ENCODE measurements around the gene ANKRD45.

DNA sequence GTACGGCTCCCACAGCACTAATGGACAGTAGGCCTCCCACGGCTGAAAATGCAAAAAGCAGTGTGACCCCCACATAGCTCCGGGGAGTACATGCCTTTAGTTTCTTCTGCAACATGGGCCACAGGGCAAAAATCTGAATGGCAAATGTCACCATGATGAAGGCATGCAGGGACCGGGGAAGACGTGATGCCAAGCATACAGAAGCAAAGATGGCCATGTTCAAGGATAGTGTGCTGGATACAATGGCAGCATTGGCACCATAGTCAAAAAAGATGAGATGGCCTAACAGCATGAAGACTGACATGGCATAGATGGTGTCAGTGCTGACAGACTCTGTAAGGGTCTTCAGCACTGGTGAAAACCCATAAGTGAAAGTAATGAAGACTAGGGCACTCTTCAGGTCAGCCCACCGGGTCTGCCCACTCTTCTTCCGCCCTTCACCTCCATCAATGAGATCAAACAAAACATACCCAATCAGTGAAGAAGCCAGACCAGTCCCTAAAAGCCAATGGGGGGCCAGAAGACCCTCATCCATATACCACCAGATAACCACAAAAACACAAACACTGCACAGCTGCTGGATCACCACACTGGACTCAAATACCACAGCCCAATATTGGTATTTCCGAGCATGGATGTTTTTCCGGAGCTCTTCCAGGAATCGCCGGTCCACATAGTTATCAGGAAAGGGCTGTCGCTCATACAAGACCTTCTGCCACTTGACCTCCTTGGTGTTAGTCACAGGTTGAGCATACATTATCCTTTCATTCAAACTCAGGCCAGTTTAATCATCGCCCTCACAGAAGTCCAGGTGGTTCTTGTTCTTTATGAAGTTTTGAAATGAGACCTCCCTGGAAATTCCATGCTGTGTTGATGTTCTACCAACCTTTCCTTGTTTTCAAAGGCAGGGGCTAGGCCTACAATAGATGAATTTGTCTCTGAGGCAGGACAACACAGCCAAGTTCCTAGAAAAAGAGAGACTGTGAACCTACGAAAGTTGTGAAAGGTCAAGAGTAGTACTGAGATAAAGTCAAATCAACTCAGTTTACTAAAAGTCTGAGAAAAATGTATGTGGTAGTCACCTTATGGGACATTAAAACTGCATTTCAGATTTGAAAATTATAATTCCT lies 1.6 kb downstream of the PIGC start:
- PRO-cap, result no peak

GRCh38 chr1:172662279-172663285 lies 3.7 kb downstream of the FASLG start:
- PRO-cap, result no peak

DNA sequence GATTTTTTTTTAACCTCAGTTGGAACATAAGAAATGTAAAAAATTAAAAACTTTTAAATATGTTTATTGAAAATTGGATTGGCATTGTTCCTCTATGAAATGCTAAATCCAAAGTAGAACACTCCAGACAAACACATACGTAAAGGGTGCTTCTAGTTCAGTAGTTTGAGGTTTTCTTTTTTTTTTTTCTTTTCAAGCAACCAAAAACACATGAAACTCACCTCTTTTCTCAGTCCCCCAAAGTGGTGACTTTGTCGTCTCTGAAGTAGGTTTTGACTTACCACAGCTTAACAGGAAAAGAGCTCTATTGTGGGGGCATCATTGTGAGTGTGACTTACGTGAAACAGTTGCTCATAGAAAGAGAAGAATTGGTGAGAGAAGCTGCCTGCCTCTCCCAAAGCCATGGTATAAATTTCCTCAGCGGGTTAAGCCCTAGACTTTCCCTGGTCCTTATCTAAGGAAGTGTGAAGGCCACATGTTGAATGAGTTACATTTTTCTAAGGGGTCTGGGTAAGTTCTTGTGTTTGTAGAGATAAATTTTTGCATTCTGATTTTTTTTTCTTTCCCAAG lies 11.8 kb downstream of the FASLG start:
- PRO-cap, result no peak

DNA sequence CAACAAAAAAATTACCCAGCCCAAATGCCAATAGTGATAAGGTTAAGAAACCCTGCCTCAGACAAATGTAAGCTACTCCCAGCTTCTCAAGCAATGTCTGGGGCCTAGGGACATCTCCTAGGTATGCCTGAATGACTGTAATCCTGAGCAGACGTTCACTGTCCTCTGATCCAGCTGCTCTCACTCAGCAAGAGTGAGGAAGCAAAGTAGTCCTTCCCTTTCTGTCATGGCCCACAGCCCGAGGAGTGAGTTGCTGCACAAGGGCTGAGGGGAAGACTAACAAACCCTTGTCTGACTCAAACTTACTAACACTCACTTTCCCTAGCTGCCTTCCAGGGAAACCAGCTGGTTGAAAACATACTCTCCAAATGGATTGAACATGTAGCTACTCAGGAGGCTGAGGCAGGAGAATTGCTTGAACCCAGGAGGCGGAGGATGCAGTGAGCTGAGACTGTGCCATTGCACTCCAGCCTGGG lies 124.9 kb upstream of the TNFSF4 start:
- PRO-cap, result no peak

- PRO-cap, result no peak
Observed at GRCh38 chr1:173451806-173452729, 25.1 kb upstream of the PRDX6 start.

DNA sequence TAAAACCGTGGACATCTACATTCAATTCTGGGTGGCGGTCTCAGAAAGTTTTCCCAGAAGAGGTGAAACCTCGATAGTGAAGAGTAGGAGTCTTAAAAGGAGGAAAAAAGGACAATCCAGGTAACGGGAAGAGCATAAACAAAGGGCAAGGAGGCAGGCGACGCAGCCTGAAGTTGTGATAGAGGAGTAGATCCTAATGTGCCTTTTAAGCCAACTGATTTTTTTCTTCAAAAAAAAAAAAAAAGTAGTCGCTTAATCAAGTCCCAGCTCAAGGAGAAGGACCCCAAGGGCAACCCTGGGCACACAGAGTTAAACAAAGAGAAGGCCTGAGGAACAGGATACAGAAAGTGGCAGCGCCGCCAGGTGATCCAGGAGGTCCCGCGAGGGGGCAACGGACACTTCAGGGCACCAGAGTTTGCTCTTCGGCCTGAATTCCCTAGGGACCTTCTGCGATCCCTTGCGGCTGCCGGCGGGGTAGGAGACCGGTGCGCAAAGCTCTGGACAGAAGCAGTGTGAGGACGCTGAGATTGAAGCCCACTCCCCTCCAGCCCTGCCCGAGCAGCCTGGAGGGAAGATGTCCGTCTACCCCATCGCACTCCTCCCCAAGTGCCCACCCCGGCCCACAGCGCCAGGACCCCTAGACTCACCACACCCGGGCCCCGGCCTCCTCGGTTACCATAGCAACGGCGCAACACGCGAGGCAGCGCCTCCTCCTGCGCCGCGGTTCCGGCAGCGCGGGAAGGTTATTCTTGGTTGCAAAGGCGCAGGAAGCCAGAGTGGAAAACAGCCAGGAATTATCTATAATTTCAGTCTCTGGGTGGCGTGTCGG lies at the start of gene ANKRD45:
Gene ANKRD45 (minus strand): TSS at position 682 of the 829 bp plus-strand sequence.
- PRO-cap, result bidirectional peak, plus-strand start at position 746 of the sequence, minus-strand start at position 608 of the sequence

GRCh38 chr1:173914264-173915061 lies 2.7 kb downstream of the SERPINC1 start:
- PRO-cap, result no peak

DNA sequence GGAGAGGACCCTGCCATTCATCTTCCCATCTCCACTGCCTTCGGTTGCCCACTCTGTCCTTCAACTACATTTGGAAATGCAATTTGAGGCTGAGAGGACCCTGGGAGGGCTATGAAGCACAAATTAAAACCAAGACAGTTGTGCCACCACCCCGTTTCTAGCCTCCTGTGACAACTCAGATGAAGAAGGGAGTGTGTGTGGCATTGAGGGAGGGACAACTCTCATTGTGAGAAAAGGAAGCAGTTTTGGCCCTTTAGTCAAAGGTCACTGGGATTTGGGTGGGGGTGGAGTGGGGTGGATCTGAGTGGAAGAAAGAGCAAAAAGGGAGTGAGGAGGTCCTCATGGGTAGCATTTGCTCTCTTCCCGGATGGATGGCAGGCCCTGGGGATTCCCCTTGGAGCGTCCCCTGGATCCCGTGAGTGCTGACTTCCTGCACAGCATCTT lies 579 bp downstream of the SERPINC1 start:
- PRO-cap, result no peak

DNA sequence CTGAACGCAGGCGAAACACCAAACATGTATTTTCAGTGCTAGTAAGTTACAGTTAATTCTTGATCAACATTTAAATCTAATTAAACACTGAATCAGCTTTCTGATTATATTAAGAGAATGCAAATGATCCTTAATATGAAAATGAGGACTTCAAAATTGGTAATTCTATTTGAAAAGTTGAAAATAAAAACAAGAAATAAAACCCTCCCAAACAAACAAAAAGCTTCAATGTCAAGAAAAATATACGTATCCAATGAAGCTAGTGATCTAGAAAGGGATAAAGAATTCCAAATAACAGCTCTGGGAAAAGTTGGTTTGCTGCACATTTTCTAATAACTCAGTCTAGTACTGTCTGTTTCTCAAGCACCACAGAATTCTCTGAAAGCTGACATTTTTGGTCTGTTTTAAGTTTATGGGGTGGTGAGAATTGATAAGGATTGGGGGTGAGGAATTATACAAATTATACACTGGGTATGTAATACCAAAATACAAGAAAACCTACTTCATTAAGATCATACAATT lies 20.8 kb upstream of the SERPINC1 start:
- PRO-cap, result no peak

GRCh38 chr1:173943210-173943975 lies 26.3 kb upstream of the SERPINC1 start:
- PRO-cap, result no peak

DNA sequence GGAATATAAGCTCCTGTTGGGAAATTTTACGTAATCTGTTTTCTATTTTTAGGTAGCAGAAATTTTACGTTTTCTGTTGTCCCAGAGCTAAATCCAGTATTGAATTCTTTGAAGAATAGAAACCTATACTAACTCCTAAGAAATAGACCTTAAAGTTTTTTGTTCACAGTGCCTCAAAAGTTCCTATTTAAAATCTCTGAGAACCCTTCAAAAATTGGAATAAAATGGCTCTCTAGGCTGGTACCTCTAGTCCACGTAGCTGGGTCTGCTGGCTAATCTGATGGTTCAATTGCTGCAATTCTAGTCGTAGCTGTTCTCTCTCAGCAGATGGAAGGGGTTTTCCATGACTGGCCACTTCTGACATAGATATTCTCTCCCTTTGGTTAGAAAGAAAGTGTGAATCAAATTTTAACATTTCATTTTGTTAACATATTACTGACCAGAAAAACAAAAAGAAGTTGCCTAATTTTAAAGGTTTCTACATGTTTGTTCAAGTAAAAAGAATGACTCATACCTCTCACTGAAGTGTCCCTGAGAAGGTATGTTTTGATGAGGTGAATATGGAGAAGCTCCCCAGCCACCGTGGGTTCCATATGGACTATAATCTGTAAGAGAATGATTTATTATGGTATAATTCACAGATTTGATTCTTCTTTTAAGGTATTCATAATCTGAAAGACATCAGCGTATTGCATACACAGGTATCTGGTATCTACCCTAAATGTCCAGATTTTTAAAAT lies 29.3 kb upstream of the SERPINC1 start:
- PRO-cap, result no peak

GRCh38 chr1:173960876-173961294 lies 43.8 kb upstream of the SERPINC1 start:
- PRO-cap, result no peak

- PRO-cap, result bidirectional peak, plus-strand start at chr1:174022908, minus-strand start at chr1:174022909
Observed at GRCh38 chr1:174022629-174022988, 452 bp upstream of the RC3H1 start.

DNA sequence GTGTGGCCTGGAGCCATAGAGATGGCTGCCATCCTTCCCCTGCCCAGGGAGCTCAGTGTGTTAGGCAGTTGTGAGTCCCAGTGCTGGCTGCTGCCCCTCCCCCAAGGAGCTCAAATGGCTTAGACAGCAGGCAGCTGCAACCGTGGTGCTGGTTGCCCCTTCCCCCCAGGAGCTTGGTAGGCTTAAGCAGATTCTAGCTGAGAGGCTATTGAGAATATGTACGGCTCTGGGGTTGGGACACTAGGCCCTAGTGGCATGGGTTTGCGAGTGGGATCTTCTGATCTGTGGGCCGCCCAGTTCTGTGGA lies 28.0 kb upstream of the RABGAP1L start:
- PRO-cap, result no peak

GRCh38 chr1:174383214-174383680 lies 64.5 kb upstream of the GPR52 start:
- PRO-cap, result no peak

DNA sequence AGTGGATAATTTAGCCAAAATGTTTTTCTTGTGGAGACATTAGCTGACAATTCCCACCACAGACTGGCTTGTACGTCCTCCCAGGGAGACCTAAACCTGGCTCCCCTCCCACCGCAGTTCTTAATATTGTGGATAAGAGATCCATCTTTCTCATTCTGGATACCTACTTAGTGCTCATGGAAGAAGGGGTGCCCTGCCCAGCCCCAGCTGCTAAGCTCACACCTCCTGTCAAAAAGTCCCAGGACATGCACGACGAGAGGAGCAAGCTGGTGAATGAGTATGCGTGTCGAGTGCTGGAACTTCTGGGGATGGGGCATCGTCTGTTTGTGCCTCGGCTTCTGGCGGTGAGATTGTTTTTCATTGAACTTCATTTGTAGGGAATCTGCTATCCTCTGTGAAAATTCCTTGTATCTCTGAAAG lies 199.6 kb upstream of the CACYBP start:
- PRO-cap, result no peak

DNA sequence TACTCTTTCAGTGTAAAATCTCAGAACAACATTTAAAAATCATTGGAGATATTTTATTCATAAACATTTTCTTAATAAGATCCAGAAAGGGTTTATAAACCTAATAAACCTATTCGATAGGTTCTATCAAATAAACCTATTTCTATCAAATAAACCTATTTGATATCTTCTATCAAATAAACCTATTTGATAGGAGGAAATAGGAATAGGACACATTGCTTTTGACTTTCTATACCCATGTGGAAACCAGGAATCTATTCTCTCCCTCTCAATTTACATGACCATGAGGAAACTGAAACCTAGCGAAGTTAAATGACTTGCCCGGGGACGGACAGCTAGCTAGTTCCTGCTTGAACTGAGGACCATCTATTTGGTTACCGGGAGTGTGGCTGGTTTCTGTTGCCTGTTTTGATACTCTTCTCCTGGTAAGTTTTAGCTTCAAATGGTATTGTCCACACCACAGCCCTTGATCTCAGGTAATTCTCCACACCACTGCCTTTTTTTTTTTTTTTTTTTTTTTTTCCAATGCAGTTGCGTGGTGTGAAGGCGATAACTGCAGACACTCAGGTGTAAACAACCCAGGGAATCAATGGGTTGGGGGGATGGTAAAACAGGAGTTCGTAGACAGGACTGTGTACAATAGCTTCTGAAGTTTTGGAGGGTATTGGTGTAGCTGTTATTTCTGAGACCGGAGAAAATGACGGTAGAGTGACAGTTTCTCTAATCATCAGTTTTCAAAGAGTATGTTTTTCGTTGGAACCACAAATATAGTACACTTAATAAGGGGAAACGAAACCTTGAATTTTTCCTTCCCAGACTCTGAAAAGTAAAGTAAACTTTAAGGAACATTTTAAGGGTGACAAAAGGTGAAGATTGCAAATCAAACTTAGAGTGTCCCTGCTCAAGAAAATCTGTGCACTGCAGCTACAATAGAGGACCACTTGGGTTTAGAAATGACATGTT lies 125.4 kb upstream of the CACYBP start:
- PRO-cap, result no peak

GRCh38 chr1:175188810-175189625 lies 3.6 kb downstream of the KIAA0040 start:
- PRO-cap, result no peak

DNA sequence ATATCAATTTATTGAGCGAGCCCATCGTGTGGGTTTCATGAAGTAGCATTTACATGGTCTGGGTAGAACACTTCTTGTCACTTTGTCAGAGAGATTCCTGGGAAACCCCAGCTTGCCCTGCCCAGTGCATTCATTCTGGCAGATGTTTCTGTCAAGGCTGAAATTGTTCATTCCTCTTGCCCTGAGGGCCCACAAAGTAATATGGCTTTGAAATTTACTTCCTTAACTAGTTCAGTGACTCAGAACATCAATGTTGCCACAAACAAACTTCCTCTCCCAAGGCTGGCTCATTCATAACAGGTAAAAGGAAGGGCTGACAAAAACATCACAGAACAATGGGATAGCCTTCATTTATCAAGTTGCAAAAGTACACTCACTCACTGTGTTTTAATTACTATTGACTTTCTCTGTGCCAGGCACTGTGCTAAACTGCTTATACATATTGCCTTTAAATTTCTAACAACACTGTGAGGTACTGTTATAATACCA lies 5.0 kb upstream of the KIAA0040 start:
- PRO-cap, result no peak

DNA sequence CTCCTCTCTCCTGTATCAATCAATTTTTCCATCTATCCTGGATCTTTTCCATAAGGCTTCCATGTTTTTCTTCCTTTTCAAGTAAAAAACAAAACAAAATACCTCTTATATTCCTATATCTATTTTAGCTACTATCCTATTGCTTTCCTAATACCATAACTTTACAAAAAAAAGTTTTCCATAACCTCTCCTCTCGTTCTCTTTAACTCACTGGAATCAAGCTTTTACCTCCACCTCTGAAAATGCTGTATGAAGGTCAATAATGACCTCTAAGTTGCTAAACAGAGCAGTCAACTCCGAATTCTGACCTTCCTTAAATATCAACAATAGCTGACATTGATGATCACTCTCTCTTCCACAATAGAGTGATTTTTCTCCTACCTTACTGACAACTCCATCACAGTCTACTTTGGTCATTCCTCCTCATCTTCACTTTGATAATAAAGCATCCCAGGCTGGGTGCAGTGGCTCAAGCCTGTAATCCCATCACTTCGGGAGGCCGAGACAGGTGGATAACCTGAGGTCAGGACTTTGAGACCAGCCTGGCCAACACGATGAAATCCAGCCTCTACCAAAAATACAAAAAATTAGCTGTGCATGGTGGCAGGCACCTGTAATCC lies 152.3 kb downstream of the COP1 start:
- PRO-cap, result no peak